HT-29 (cell line): ENCODE measurements around a stretch of chr7.

DNA sequence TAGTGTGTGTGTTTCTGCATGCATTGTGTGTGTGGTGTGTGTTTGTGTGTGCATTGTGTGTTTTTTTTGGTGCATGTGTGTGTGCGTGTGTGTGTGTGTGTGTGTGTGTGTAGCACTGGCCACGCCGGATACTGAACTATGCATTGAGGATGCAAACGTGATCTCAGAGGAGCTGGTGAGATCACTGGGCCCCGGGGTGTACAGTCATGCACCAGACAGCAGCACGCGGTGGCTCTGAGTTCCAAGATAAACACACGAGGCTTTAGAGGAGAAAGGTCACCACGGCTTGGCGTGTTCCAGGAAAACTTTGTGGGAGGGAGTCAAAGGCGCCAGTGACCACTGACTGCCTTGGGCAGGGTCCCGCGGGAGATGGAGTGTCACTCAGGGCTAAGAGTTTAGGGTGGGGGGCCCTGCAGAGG, 106.7 kb upstream of the SHH start:
- RAMPAGE, long total RNA: no peak

GRCh38 chr7:156615464-156616134, 25.0 kb upstream of the RNF32 start:
- RAMPAGE, long total RNA: no peak

GRCh38 chr7:156931935-156932596, 17.4 kb upstream of the NOM1 start:
- RAMPAGE, long total RNA: no peak

DNA sequence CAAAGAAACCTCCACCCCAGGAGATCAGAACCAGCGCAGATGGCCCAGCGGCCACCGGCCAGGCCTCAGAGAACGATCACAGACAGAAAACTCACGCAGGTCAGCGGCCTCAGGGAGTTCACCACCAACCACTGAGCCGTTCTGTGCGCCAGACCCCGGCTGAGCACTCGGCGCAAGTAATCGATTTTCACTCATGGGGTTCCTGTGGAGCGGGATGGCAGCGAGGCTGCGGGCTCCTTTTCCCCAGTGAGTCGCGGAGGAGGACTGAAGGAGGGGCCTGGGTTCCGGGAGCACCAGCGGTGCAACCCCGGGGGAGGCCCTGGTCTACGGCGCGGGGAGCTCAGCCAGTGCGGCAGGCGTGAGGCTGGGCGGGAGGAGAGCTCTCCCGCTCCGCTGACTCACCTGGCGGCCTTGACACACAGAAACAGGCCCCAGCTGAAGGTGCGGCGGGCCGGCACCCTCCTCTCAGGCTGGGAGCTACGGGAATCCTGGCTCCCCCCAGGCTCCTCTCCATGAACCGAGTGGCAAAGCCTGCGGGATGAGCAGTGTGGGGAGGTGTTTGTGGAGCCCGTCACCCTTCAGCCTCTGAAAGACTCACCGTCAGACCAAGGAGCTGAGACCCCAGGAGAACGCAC, 6.9 kb upstream of the NOM1 start:
- RAMPAGE, long total RNA: no peak

GRCh38 chr7:156948641-156949289, 747 bp upstream of the NOM1 start:
- RAMPAGE, long total RNA: no peak

GRCh38 chr7:156999074-157000032, 11.1 kb downstream of the MNX1 start:
- RAMPAGE, long total RNA: no peak

- RAMPAGE, long total RNA: no peak
Observed at GRCh38 chr7:157168751-157169130, 30.0 kb downstream of the UBE3C start.

- RAMPAGE, long total RNA: no peak
Observed at GRCh38 chr7:157183349-157184233, 44.9 kb downstream of the UBE3C start.

DNA sequence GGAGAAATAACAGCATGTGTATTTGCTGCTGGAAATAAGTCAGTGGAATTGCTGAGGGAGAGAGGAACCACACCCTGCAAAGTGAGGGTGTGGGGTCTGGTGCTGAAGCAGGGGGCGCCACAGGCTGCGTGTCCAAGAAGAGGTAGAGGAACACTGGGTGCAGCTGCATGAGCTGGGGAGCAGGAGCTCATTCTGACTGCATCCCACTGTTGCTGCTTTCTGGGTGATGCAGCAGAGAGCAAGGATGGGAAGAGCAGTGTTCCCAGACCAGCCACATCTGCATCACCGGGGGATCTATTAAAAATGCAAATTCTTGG, 97.2 kb upstream of the DNAJB6 start:
- RAMPAGE, long total RNA: no peak

DNA sequence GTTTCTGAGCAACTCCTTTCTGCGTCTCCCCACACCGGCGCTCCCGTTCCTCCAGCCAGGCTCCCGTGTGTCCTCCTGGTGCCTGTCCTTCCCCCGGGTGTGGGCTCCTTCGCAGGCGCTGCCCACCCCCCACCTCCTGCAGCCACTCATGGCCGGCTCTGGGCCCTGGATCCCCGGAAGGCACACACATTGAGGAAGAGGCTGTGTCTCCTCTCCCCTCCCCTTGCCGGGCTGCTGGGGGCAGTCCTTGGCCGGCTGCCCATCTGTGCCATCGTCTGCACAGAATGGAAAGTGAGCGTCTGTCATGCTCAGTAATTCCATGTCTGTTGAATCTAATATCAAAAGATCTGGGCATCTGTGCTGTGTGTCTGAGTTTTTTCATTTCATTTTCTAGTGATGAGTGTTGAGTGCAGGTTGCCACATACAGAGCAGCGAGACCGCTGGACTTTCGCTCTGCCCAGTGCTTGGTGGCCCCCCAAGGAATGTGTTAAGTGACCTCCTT, 59.6 kb upstream of the DNAJB6 start:
- RAMPAGE, long total RNA: no peak

DNA sequence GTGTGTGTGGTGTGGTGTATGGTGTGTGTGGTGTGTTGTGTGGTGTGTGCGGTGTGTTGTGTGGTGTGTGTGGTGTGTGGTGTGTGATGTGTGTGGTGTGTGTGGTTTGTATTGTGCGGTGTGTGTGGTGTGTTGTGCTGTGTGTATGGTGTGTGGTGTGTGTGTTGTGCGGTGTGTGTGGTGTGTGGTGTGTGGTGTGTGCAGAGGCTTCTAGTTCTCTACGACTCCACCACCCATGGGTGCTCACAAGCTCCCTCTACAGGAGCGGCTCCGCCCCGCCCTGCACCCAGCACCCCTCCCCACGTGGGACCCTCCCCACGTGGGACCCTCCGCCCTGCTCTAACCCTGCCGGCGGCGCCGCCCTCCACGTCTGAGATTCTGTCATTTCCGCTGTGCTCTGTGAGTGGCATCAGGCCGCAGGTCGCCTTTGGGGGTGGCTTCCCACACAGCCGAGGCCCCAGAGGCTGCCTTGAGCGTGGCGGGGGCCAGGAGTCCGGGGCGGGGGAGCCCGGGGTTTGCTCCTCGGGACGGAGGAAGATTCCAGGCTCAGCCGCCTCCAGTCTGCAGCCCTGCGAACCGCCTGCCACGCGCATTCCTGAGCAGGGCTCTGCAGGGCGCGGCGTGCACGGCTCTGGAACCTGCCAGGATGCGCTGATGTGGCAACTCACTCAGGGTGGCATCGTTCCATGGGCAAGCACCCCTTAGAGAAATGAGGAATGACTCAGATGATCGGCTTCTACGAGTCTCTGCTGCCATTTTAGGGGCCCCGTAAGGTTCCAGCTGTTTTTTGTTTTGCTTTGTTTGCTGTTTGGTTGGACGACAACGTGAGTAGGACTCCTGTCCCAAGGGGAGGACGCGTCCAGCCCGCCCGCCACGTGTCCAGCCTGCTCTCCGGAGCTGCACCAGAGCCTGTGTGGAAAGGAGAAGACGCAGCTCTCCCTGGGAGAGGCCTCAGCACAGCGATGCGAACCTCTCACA, 36.9 kb upstream of the DNAJB6 start:
- RAMPAGE, long total RNA: no peak

DNA sequence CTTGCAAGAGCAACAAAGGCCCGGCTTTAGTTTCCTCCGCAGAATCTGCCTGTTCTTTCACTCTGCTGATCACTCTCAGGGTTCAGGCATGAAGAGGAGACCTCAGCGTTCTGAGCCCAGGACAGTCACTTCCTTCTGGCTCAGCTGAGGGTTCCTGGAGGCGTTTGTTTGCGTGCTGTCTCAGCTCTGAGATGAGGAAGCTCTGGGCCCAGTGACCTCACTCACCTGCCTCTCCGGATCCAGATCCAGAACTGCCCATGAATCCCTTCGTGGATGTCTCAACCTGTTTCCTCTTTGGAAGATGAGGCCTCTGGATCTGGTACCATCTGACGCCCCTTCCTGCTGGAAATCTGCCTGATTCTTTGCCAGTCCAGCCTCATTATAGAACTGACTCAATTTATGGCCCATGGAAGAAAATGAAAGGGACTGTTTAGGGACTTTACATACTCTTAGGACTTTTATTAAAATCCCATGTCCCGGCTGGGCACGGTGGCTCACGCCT, 18.4 kb upstream of the DNAJB6 start:
- RAMPAGE, long total RNA: no peak

- RAMPAGE, long total RNA: no peak
Observed at GRCh38 chr7:157375007-157375431, 38.2 kb downstream of the DNAJB6 start.

- RAMPAGE, long total RNA: no peak
Observed at GRCh38 chr7:157384119-157384677, 47.4 kb downstream of the DNAJB6 start.

DNA sequence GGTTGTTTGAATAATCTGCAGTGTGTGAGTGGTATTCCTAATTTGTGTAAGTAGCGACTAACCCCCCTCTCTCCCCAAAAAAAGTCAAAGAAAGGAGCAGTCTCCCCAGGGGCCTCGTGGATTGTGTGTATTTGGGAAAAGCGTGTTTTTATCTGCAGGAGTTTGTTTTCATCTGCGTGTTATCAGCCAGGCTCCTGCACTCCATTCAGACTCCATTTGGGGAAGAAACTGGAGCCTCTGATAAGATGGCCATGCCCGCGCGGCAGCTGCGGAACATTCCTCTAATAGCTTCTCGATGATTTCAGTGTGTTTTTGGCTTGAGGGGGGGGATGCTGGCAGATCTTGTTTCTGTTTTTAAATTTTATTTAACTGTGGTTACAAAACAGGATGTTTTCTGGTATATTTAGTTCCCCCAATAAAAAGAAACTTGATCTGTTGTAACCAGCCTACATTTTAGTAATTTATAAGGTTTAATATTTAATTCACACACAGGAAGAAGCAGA, 61.5 kb downstream of the DNAJB6 start:
- RAMPAGE, long total RNA: no peak

- RAMPAGE, long total RNA: no peak
Observed at GRCh38 chr7:157423039-157423810, 86.4 kb downstream of the DNAJB6 start.

DNA sequence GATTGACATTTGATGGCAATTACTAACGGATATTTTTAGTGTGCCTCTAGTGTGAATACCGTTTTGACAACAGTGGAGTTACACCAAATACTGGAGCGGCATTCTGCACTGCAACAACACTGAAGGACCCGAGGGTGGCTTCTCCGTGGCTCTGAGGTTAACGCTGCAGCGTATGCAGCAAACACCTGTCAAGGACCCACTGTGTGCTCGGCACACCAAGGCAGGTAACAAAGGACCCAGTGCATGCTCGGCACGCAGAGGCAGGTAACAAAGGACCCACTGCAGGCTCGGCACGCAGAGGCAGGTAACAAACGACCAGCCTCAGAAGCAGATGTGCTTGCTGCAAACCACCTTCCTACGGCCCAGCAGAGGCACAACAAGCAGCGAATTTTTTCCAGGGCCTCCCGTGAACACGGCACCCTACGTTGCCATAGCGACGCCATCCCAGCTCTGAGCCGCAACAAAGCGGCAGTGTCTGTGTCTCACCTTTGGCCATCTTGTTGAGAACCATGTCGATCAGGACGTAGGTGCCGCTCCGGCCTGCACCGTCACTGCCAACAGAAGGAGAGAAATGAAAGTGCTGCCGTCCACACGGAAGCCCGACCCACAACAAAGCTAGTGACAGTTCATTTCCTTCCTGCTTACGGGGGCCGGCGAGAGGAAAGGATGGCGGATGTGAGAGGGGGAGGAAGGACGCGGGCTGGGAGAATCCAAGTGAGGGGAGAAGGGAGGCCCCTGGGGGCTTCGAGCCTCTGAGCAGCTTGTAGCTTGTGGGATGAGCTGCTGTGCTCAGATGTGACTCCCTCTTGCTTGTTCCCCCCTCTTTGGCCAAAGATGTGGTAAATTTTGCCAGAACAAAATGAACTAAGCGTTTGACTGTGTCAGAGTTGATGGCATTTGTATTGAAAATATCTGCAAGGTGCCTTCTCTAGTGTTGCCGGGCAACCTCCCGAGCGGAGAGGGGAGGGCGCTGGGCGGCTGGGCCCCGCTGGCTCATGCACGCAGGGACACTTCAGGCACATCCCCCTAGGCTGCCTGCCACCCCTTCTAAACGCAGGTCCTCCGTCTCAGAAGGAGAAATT, 232.0 kb downstream of the DNAJB6 start:
- RAMPAGE, long total RNA: no peak

- RAMPAGE, long total RNA: no peak
Observed at GRCh38 chr7:158055531-158056526, 531.8 kb downstream of the PTPRN2 start.

- RAMPAGE, long total RNA: no peak
Observed at GRCh38 chr7:158203909-158204508, 383.6 kb downstream of the PTPRN2 start.

DNA sequence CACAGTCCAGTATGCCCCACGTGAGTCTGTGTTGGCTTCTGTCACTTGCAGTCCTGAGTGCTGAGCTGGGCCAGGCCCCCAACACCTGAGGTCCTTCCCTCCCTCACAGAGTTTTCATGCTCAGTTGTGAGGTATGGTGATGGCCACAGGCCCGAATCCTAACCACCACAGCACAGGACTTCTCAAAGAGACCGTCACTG, 239.2 kb downstream of the PTPRN2 start:
- RAMPAGE, long total RNA: no peak